ENCODE data around the gene NFIX.

GRCh38 chr19:12702779-12703210 is 6.4 kb upstream of the FBXW9 start:
- RRBS: no CpG with 5 or more reads among the region's 9 CpGs

DNA sequence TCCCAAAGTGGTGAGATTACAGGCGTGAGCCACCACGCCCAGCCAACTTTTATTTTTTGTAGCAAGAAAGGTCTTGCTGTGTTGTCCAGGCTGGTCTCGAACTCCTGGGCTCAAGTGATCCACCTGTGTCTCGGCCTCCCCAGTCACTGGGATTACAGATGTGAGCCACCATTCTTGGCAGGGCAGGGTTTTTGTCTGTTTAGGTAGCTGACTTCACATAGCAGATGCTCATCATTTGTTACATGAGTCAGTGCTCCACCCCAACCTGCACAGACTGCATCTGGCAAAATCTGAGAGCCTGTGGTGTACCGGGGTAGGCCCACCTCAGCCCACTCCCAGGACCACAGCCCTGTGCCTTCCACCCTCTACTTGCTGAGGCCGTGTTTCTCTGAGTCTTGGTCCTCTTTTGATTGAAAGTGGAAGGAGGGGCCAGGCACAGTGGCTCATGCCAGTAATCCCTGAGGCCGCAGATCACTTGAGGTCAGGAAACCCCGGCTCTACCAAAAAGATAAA is 4.2 kb upstream of the TNPO2 start:
- RRBS: no CpG with 5 or more reads among the region's 8 CpGs

DNA sequence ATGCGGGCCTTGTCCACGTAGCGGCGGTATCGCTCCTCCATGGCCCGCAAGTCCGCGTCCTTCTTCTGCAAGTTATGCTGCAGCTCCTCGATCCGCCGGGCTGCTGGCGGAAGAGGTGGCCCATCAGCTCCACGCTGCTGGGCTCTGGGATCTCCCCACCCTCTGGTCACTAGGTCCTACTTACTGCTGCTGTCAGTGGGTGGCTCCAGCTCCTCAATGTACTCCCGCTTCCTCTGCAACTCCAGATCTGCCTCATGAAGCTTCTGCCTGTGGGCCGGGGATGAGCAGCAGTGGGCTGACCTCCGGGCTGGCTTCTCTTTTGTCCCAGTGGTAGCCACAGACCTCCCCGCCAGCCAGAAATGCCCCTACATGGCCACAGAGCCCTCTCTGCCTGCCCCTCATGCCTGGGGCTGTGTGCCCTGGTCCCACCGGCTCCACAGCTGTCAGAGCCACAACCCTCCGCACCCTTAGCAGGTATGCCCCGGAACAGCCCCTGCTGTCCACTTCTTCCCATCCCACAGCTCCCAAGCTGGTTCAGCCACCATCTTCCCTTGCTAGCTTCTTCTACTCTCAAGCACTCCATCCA is 10.4 kb downstream of the HOOK2 start:
- RRBS: over 99% methylated on average over 3 of the region's 20 CpGs

- RRBS: 94% methylated on average over 3 of the region's 43 CpGs
These were observed 5.7 kb downstream of the HOOK2 start for GRCh38 chr19:12769514-12770161.

- RRBS: 5% methylated on average over 8 of the region's 73 CpGs
These were observed 6.9 kb upstream of the HOOK2 start for GRCh38 chr19:12781957-12782886.

- RRBS: no CpG with 5 or more reads among the region's 4 CpGs
These were observed 5.7 kb upstream of the JUNB start for GRCh38 chr19:12785444-12786063.

GRCh38 chr19:12800738-12801458 is 702 bp downstream of the PRDX2 start:
- RRBS: 50% methylated on average over 19 of the region's 42 CpGs

DNA sequence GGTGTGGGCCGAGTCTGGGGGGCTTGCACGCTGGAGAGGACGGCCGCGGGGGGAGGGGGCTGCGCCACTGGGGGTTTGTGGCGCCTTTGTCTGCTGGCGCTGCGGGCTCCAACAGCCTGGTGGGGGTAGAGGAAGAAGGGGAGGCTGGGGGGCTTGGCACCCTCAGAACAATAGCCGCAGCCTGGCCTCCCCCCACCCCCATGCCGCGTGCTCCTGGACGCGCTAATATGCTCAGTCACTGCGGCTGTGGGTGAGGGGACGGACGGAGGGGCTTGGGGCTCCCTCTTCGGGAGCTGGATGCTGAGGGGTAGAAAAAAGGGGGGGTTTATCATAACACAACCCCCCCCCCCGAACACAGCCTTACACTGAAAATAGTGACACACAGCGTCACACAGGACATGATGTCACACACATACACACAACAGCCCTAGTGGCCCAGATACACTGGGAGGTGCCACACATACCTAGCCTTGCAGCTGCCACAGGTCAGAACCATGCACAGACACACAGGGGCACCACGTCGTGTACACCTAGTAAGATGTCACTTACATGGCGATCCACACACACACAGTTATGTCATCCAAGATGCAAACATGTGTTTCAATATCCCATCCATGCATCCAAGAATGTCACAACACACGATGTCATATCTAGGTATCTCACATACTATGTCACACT is 640 bp downstream of the MAST1 start:
- RRBS: no CpG with 5 or more reads among the region's 24 CpGs

GRCh38 chr19:12841053-12841967 is 3.0 kb downstream of the MAST1 start:
- RRBS: no CpG with 5 or more reads among the region's 38 CpGs

- RRBS: no CpG with 5 or more reads among the region's 4 CpGs
These were observed 6.6 kb downstream of the SYCE2 start for GRCh38 chr19:12912500-12912902.

DNA sequence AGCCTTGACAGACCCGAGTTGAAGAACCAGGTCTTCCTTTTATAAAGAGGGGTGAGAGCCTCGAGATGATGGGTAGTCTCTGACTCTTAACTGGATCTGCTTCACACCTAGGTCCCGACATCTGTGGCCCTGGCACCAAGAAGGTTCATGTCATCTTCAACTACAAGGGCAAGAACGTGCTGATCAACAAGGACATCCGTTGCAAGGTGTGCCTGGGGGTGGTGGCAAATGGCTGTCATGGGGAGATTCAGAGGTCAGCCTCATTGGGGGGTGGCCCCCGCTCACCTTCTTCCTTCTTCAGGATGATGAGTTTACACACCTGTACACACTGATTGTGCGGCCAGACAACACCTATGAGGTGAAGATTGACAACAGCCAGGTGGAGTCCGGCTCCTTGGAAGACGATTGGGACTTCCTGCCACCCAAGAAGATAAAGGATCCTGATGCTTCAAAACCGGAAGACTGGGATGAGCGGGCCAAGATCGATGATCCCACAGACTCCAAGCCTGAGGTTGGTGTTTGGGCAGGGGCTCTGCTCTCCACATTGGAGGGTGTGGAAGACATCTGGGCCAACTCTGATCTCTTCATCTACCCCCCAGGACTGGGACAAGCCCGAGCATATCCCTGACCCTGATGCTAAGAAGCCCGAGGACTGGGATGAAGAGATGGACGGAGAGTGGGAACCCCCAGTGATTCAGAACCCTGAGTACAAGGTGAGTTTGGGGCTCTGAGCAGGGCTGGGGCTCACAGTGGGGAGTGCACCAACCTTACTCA is 1.7 kb downstream of the CALR start:
- RRBS: no CpG with 5 or more reads among the region's 15 CpGs

- RRBS: 2% methylated on average over 20 of the region's 111 CpGs
These were observed at the start of gene NFIX for GRCh38 chr19:12994941-12995730. TSS of gene NFIX (plus strand) at chr19:12995475.

DNA sequence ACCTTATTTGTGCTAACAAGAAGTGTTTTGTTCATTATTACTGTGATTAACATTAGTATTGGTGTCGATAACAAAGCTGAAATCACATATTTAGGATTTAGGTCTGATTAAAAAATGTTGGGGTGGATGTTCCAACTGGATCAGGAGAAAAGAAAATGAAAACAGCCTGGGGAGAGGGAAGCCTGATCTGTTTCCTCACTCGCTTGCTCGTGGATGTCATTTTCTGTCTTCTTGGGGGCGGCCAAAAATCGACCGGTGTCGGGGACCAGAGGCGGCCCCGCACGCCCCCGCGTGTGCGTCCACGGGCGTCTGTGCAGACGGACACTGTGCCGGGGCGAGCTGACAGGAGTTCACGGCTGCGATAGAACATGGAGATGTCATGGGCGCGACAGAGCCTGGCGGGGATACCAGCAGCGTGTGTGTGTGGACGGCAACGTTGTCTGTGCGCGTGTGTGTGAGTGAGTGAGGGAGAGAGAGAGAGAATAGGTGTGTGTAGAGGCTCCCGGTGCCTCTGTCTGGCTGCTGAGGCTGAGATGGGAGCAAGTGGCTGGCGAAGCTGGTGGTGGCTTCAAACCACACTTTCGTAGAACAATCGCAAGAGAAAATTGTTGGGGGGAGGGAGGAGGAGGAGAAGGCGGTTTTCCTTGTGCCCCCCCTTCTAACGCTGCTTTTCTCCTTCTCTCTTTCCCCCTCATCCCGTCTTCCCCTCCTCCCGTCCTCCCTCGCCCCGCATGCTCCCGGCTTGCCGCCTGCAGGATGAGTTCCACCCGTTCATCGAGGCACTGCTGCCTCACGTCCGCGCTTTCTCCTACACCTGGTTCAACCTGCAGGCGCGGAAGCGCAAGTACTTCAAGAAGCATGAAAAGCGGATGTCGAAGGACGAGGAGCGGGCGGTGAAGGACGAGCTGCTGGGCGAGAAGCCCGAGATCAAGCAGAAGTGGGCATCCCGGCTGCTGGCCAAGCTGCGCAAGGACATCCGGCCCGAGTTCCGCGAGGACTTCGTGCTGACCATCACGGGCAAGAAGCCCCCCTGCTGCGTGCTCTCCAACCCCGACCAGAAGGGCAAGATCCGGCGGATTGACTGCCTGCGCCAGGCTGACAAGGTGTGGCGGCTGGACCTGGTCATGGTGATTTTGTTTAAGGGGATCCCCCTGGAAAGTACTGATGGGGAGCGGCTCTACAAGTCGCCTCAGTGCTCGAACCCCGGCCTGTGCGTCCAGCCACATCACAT is 29.4 kb downstream of the NFIX start:
- RRBS: 92% methylated on average over 15 of the region's 75 CpGs

DNA sequence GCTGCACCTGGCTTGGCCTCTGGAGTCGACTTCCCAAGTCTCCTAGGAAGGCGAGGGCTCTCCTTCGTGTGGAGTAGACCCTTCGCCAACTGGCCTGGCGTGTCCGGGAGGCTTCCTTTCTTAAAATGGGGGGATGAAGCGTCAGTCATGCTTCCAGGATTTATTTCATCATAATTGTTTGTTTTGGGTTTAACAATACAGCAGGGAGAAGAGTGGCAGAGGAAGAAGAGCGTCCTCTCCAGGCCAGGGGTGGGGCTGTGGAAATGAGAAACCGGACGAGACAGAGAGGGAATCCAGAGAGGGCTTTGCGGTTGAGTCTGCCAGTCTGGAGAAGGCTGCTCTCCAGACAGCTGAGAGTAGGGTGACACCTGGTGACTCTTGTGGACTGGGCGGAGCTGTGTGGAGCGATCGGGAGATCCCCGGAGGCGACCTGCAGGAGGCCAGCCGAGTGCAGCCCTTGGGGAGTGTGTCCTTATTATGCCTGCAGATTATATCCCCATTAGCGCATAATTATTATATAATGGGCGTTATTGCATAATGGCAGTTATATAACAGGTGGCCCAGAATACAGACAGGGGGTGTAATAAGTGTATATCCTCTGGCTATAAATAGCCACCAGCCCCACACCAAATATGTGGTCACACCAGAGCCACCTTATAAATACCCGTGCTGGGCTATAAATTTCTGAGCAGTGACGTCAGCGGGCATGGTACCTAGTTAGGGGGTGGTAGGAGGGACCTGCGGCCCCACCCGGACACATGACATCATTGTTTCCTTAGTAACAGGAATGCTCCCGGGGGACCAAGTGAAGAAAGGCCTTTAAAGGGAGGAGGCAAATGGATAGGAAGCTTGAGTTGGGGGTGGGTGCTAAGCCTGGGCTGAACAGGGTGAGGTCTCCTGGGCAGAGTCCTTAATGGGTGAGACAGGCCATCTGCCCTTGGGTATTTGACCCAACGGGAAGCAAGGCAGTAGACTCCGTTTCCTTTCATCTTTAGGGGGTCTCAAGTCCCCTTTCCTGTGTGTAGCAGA is 41.2 kb downstream of the NFIX start:
- RRBS: no CpG with 5 or more reads among the region's 27 CpGs

- RRBS: no CpG with 5 or more reads among the region's 5 CpGs
These were observed 39.1 kb downstream of the LYL1 start for GRCh38 chr19:13063333-13064115.

DNA sequence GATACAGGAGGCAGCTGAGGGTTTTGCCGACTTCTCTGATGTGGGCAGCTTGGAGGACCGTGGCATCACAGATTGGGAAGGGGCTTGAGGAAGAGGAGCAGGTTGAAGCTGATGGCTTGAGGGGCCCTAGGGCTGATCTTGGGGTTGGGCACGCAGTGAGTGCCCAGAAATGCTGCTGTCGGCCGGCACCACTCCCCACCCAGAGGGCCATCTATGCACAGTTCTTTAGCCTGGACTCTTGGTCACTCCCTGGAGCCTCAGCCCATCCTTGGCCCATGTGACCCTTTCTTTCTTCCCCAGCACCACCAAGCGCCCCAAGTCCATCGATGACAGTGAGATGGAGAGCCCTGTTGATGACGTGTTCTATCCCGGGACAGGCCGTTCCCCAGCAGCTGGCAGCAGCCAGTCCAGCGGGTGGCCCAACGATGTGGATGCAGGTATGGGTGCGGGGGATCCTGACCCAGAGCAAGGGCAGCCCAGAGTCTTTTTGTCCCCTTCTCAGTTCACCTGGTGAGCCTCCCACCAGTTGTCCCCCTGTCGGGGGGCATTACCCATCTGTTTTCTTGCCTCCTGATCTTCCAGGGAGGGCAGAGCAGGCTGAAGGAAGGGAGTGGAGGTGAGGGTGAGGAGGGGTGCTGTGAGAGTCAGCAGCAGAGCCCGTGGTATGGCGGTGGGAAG is 27.3 kb downstream of the LYL1 start:
- RRBS: no CpG with 5 or more reads among the region's 16 CpGs

DNA sequence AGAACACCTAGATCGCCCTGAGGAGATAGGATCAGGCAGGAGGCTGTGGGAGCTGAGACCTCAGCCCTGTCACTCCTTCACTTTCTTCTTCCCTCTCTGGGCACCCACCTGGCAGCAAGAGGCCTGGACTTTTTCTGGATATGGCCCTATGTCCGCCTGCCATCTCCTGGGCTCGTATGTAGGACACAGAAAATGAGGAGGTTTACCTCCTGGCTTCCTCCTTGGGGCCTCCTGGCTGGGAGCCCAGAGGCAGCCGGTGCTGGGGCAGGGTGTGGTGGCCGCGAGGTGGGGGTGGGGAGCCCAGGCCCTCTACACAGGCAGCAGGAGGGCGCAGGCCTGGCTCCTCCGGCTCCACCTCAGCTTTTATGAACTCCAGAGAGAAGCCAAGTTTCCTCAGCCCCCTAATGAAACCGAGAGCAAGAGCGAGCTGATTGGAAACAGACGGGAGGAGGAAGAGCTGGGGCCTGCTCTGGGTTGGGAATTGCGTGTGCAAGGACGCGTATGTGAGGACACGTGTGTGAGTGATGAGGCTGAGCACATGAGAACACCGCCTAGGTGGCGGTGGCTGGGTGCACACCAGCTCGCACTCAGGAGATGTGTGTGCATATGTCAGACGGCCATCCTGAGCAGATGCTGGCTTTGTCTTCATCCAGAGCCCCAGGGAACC is 23.1 kb downstream of the LYL1 start:
- RRBS: 61% methylated on average over 5 of the region's 19 CpGs

GRCh38 chr19:13087759-13088309 is 14.8 kb downstream of the LYL1 start:
- RRBS: 95% methylated on average over 11 of the region's 28 CpGs

DNA sequence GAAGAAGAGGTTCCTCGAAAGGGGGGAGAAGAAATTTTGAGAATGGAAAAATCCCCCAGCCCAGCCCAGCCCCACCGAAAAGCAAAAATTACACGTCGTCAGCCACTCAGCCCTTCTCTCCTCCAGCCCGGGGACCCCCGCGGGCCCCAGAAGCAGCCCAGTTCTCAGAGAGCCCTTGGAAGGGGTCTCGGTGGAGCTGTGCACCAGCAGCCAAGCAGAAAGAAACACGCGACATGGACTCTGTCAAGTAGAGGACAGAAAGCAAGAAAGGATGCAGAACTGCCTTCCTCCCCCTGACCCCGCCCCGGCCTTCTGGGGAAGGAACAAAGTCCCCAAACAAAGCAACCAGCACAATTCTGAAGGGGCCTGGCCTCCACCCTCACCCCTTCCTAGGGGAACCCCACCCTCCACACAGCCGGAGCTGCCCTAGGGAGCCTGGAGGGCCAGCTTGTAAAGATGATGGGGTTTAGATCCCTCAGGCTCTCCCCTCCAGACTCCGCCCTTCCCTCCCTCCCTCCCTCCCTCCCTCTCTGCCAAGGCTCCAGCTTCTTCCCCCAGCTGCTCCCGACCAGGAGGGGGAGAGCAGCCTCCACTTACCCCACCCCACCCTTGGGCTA is 7.9 kb downstream of the LYL1 start:
- RRBS: no CpG with 5 or more reads among the region's 15 CpGs

GRCh38 chr19:13095296-13096077 is 7.2 kb downstream of the LYL1 start:
- RRBS: no CpG with 5 or more reads among the region's 32 CpGs